Measurements from ENCODE around the genes SCAP, SPINK8, TMEM89, ARIH2 and QRICH1.

- RRBS: 1% methylated on average over 10 of the region's 81 CpGs
Measured at GRCh38 chr3:47475650-47476356, at the start of gene SCAP. Gene SCAP, minus strand, starts transcription at chr3:47475941.

GRCh38 chr3:47500439-47501150 is 12.9 kb downstream of the ELP6 start:
- RRBS: no CpG with 5 or more reads among the region's 5 CpGs

- RRBS: no CpG with 5 or more reads among the region's 8 CpGs
Measured at GRCh38 chr3:47522008-47522600, 8.6 kb upstream of the ELP6 start.

- RRBS: no CpG with 5 or more reads among the region's 6 CpGs
Measured at GRCh38 chr3:47662234-47662710, 83.6 kb upstream of the CSPG5 start.

DNA sequence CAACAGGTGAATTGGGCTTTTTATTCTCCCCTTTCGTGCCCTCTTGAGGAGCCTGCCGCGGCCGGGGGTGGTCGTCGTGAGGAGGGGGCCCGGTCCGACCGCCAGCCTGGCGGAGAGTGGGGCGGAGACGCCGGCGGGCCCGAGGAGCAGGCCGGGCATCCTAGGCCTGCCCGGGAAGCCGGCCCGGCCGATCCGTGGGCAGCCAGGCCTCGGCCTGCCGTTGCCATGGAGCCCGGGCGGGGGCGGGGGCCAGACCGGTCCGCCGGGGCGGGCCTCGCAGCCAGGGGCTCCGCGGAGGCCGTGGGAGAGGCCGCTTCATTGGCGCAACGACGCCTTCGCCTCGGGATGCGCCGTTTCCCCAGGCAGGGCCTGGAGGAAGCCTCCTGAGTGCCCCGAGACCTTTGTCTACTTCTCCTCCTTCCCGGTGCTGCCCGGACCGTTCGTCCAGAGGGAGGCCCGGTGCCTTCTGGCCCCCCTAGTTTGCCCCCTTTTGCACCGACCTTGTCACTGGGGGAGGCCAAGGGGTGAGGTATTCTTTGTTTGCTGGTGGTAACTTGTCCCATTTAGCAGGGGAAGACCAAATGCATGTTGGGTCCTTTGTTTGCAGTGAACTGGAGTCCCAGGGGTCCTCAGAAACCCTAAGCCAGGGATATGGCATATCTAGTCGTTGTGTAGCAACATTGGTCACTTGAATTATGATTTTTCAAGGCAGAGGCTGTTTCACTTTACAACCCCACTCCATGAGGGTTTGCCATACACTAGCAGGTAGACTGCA is 456 bp downstream of the DHX30 start:
- RRBS: 3% methylated on average over 13 of the region's 50 CpGs

- RRBS: no CpG with 5 or more reads among the region's 3 CpGs
Measured at GRCh38 chr3:47961729-47962076, 54.5 kb downstream of the MAP4 start.

GRCh38 chr3:48215294-48216409 is 7.6 kb upstream of the CAMP start:
- RRBS: no CpG with 5 or more reads among the region's 12 CpGs

DNA sequence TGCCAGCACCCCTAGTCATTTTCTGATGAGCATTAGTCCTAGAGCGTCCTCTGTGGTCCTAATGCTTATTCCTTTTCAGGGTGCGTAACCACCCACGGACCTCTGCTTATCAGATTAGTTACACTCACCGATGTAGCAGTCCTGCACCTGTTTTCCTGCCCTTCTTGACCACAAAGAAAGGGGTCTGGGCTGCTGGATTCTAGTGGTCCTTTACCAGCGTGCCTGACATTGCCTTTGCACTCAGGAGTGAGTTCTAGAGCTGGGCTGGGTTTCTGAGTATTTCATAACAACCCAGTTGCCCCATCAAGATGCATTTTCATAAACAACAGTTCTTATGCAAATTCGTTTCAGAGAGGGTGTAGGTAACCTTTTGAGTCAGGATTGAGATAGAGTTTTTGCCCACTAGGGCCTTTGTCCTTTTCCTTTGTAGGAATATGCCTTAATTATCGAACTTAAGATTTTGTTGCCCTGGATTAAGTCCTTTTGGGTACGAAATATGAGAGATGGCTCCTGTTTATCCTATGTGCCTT is at the start of gene SPINK8:
Gene SPINK8 (minus strand): TSS at position 255 of the 530 bp plus-strand sequence.
- RRBS: no CpG with 5 or more reads among the region's 8 CpGs

GRCh38 chr3:48575340-48576096 is 11.9 kb upstream of the UCN2 start:
- RRBS: no CpG with 5 or more reads among the region's 24 CpGs

- RRBS: no CpG with 5 or more reads among the region's 8 CpGs
Measured at GRCh38 chr3:48597785-48598102, 2.6 kb upstream of the COL7A1 start.

- RRBS: no CpG with 5 or more reads among the region's 18 CpGs
Measured at GRCh38 chr3:48621500-48622068, at the start of gene TMEM89. Gene TMEM89, minus strand, starts transcription at chr3:48621769.

- RRBS: 0% methylated on average over 2 of the region's 15 CpGs
Measured at GRCh38 chr3:48739875-48740835, 23.1 kb upstream of the IP6K2 start.

DNA sequence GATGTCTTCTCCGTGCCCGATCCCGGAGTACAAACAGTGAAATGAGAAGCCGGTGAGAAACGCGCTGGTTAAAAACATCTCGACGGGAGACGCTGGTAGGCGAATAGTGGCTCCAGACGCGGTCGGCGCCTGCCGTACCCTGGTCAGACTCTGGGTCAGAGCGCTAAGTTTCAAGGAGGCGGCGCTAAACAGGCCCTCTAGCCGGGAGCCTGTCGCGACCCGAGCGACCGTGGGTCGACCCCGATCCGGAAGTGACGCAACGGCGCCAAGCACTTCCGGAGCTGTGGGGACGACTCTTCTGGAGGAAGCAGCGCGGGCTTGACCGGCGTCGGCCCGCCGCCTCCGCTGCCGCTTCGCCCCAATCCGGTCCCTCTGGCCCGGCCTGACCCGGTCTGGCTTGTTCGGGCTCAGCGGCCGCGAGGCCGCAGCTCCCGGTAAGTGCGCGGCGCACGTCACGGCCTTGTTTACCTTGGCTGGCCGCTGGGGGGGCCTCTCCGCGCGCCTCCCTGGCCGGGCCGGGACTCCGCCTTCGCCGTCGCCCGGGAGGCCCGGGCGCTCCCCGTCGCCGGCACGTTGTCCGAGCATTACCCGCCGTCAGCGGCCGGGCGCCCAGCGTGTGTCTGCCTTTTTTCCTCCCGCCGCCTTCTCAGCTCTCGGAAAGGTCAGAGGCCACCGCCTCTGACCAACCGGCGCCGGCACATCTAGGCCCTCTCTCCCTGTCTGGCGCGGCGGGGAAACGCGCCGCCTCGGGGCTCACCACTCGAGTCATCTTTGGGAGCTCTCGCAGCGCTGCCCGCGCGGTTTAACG is at the start of gene ARIH2:
Gene ARIH2 (plus strand): TSS at position 278 of the 808 bp plus-strand sequence.
- RRBS: 2% methylated on average over 55 of the region's 101 CpGs

DNA sequence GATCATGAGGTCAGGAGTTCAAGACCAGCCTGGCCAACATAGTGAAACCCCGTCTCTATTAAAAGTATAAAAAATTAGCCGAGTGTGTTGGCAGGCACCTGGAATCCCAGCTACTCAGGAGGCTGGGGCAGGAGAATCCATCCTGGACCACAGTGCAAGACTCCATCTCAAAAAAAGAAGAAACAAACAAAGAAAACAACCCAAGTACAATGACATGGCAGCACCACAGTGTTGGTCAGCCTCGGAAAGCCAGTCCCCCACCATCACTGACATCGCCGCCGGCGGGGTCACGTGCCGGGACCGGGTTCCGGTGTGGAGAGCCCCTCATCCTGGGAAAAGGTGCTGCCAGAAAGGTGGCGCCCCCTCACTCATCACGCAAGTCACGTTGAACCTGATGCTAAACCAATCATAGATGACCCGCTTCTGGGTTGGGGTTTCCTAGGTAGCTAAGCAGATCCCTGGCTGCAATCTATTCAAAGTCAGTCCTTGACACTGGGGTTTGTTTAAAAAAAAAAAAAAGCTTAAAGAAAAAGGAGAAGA is 17.8 kb downstream of the QRICH1 start:
- RRBS: no CpG with 5 or more reads among the region's 15 CpGs

DNA sequence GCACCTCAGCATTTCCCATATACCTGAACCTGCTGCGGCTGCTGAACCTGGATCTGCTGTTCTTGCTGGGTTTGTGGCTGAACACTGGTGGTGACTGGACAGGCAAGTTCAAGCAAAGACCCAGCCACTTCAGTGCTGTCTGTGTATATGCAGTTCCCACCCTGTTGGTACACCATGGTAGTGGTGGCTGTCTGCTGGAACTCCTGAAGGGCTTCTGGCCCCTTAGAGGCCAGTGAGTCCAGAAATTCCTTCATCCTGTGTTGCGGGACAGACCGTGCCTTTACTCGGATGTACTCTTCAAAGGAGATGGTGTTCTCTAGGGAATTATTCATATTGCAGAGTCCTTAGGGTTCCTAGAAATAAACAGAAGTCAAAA is 17.2 kb downstream of the QRICH1 start:
- RRBS: no CpG with 5 or more reads among the region's 4 CpGs

DNA sequence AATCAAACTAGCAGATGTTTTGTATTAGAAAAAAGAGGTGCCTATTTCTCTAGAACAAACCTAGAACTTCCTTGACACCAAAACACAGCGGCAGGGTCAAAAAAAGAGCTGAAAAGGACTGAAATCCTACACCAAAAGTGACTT is 1.4 kb downstream of the QRICH1 start:
- RRBS: no CpG with 5 or more reads among the region's 1 CpG

DNA sequence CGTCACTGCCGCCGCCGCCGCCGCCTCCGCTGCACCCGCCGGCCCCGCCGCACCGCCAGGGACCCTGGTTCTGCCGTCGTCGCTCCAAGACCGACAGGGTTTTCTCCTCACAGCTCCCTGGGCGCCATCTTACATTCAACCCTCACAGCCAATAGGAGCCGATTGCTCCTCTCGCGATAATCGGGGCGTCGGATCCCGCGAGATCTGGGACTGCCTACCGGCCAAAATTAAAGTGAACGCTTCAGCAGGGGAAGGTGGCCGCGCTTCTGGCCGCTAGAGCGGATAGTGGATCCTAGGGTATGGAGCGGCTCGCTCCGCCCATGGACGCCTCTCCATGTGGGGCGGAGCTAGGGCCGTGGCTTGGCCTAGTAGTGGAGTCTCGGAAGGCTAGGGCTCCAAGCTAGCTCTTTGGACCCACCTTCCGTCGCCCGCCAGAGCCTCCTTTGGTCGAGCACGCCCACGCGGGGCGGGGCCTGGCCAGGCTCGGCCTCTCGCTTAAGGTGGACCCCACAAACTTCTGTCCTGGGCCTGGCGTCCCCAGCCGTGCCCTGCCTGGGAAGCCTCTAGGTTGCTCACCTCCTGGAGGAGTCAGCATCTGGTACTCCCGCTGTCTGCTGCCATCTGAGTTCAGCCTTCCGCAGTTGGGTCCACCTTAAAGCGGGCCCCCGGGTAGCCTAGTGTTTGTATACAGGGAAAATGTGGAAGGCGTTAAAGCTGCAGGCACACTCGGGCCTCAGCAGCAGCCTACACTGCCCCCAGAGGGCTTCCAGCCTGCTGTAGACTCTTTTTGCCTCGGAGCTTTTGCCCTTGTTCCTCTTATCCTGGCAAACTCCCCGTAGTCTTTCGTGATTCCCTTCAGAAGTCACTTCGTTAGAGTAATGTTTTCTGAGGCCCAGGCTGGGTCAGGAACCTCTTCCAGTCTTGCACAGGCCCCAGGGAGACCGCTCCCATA is at the start of gene QRICH1:
Gene QRICH1 (minus strand): TSS at position 153 of the 952 bp plus-strand sequence.
- RRBS: 3% methylated on average over 9 of the region's 61 CpGs

- RRBS: no CpG with 5 or more reads among the region's 7 CpGs
Measured at GRCh38 chr3:49103819-49104018, 838 bp downstream of the QARS1 start.

DNA sequence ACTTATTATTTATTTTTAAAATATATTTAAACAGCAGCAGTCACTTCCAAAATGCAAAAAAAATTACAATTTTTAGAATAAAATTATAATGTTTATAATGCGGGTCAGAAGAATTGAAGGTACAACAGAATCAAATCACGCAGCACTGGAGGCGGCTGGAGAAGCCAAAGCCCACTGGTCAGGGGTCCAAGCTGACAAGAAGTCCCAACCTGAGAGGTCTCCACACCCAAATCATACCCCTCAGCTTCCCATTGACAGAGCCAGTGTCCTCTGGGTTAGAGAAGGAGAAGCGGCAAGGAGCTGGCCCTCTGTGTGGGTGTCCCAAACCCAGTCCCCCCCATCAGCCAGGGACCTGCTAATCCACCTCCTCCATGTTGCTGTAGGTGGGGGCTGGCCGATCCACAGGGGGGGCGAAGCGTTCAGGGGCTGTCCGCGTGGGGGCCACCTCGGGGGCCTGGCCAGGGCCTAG is 3.5 kb upstream of the QARS1 start:
- RRBS: no CpG with 5 or more reads among the region's 10 CpGs

Measured in non-pigmented ciliary epithelial cell (primary cell).